HT1080 (cell line): ENCODE measurements around a stretch of chr12.

RAMPAGE:
- cytosol, long total RNA, result no peak
- long total RNA, result no peak
- nucleus, long total RNA, result no peak
These were observed 132.7 kb upstream of the DNM1L start for GRCh38 chr12:32546324-32546908.

DNA sequence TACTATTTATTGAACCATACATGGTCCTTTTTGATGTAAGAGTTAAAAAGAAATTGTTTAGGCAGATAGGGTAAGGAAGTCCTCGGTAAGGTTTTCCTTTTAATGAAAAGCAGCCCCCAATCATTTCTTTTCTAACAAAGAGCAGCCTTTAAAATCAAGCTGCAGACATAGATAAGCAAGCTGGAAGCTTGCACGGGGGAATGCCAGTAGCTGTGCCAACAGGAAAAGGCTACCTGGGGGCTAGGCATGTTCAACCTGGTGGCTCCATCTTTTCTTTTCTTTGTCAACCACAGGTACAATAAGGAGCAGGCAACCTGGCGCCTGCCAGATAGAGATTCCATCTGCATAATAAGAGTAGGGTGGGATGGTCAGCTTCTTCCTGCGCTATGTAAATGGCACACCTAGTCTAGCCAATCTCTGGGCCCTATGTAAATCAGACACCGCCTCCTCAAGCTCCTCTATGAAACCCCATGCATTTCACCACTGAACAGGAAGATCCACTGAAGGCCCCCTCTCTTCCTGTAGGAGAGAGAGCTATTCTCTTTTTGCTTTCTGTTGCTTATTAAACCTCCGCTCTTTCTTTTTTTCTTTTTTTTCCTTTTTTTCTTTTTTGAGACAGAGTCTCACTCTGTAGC lies 87.4 kb upstream of the PKP2 start:
RAMPAGE:
- cytosol, long total RNA, result no peak
- long total RNA, result no peak
- nucleus, long total RNA, result no peak

RAMPAGE:
- cytosol, long total RNA, result no peak
- long total RNA, result no peak
- nucleus, long total RNA, result no peak
These were observed 104.0 kb downstream of the ALG10 start for GRCh38 chr12:34126174-34126735.

DNA sequence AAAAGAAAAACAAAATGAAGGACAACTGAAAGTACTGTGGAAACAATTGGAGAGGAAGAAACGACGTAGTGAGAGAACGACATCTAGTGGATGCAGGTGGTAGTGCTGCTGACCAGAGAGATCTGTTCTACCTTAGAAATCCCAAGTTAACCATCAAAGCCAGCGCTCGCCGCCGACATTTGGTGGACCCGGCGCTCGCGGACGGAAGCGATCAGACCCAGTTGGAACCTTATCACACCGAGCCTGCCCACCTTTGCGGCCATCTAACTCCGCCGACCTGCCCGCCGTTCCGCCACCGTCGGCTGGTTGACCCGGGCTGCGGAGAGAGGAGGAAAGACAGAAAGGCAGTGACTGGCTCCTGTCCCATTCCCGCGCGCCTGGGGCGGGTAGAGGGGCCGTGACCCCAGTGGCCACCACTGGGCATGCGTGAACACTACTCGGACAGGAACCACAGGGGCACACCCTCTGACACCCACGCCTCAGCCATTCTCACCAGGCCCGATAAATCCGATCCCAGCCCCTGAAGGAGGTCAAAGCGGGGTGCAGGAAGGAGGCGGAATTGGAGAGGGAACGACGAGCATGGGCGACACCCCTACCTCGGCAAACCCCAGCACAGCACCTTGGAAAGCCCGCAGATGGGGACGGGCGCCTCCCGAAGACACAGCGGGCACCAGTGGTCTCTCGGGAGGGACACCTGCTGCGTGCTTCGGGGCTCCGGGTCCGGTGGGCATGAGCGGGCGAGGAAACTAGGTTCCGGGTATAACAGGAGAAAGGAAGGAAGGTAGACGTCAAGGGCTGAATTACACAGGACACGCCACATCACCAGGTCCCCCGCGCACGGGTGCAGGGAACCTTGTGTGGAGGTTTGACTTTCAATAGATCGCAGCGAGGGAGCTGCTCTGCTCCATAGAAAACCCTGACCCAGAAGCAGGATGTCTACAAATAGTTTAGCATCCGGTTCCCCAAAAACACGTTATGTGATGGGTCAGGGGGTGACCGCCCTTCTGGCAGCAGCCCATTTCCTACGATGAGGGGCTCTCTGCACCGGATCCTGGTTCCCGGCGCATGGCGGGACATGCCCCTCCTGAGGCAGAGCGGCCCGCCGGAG lies 196.6 kb downstream of the ALG10 start:
RAMPAGE:
- cytosol, long total RNA, result no peak
- long total RNA, result no peak
- nucleus, long total RNA, result no peak

DNA sequence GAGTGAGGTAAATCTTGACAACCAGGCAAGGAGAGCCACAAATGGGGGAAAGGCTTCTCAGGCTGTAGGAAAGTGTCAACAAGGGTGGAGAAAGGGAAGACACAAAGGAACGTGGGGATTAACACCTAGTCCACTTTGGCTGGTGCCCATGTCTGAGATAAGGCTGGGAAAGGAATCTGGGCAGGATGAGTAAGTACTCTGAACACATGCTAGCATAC lies 13.4 kb downstream of the CPNE8 start:
RAMPAGE:
- cytosol, long total RNA, result no peak
- long total RNA, result no peak
- nucleus, long total RNA, result no peak

GRCh38 chr12:39443765-39443927 lies 726 bp upstream of the KIF21A start:
RAMPAGE:
- cytosol, long total RNA, result no peak
- long total RNA, result no peak
- nucleus, long total RNA, result no peak

DNA sequence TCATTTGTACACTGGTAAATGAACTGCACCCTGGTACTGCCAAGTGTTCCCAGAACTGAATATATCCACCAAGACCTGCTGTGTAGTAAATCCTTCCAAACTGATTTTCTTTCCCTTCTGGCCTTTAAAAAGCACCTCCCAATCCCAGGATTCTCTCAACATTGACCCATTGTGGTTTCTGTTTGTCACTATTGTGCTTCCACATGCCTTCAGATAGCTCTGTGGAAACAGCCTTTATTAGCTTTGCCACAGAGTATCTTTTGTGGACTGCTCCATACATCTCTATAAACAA lies 954 bp upstream of the KIF21A start:
RAMPAGE:
- cytosol, long total RNA, result no peak
- long total RNA, result no peak
- nucleus, long total RNA, result no peak

DNA sequence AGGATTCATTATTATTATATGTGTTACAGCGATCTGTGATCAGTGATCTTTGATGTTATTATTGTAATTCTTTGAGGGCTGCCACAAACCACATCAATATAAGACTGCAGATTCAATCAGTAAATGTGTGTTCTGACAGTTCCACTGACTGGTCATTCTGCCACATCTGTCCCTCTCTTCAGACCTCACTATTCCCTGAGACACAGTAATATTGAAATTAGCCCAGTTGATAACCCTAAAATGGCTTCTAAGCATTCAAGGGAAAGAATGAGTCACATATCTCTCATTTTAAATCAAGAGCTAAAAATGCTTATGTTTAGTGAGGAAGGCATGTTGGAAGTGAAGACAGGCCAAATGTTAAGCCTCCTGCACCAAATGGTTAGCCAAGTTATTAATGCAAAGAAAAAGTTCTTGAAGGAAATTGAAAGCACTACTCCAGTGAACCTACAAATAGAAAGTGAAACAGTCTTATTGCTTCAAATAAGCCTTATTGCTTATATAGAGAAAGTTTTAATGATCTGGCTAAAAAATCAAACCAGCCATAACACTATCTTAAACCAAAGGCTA lies 24.5 kb upstream of the KIF21A start:
RAMPAGE:
- cytosol, long total RNA, result no peak
- long total RNA, result no peak
- nucleus, long total RNA, result no peak

DNA sequence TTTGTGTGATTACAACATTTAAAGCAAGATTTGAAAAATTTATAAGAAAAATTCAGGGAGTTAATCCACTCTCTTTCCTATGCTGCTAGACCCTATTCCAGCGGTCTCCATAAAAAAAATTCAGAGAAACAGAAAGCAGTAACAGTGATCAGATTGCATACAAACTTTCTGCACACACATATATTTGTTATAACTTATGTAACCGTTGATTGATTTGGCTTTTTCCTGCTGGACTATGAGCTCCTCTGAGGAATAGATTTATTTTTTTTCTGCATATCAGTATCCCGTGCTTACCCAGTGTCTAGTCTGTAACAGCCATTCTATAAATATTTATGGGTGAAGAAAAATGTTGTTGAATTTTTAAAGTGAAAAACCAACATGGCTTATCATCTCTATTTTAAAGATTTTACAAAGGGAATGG lies 68.2 kb downstream of the LRRK2 start:
RAMPAGE:
- cytosol, long total RNA, result no peak
- long total RNA, result no peak
- nucleus, long total RNA, result no peak

RAMPAGE:
- cytosol, long total RNA, result no peak
- long total RNA, result no peak
- nucleus, long total RNA, result no peak
These were observed 217.6 kb upstream of the CNTN1 start for GRCh38 chr12:40474649-40475091.

DNA sequence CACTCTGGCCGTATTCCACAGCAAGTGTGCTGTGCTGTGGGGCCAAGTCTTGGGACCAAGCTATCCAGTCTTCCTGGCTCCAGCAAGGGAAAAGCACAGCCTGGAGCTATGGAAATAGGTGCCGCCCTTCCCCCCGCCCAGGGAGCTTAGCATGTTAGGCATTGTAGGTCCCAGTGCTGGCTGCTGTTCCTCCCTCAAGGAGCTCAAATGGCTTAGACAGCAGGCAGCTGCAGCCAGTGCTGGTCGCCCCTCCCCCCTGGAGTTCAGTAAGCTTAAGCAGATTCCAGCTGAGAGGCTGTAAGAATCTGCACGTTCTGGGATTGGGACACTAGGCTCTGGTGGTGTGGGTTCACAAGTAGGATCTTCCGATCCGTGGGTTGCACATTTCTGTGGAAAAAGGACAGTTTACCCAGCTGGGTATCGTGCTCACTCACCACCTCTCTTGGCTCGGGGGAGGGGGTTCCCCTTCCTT lies 127.2 kb downstream of the CNTN1 start:
RAMPAGE:
- cytosol, long total RNA, result no peak
- long total RNA, result no peak
- nucleus, long total RNA, result no peak

RAMPAGE:
- cytosol, long total RNA, result no peak
- long total RNA, result no peak
- nucleus, long total RNA, result no peak
These were observed 135.5 kb downstream of the CNTN1 start for GRCh38 chr12:40827722-40828121.

DNA sequence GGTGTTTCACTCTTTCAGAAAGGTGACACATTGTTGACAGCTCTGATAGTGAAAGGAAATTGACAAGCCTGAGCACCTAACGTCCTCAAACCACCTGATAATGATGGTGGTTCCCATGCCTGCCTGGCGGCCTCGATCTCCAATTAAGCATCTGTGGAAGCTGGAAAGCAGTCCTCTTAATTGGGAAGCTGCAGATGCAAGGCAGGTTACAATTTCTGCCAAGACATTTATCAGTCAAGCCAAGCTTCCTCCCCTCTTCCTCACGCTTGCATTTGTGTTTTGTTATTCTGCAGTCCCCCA lies 288.5 kb downstream of the PDZRN4 start:
RAMPAGE:
- cytosol, long total RNA, result no peak
- long total RNA, result no peak
- nucleus, long total RNA, result no peak

DNA sequence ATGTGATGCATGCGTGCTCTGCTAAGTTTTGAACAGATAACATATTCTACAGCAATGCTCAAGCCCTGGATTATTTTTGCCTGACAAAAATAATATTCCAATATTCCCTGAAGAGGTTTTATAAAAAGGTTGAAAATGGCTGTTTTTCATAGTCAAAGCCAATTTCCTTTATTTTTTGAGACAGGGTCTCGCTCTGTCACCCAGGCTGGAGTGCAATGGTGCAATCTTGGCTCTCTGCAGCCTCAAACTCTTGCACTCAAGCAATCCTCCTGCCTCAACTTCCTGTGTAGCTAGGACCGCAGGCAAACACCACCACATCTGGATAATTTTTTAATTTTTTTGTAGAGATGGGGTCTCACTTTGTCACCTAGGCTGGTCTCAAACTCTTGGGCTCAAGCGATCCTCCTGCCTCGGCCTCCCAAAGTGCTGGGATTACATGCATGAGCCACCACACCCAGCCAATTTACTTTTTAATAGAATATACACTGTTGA lies 62.3 kb downstream of the GXYLT1 start:
RAMPAGE:
- cytosol, long total RNA, result no peak
- long total RNA, result no peak
- nucleus, long total RNA, result no peak

RAMPAGE:
- cytosol, long total RNA, result no peak
- long total RNA, result no peak
- nucleus, long total RNA, result no peak
These were observed 60.2 kb downstream of the GXYLT1 start for GRCh38 chr12:42084282-42084986.

DNA sequence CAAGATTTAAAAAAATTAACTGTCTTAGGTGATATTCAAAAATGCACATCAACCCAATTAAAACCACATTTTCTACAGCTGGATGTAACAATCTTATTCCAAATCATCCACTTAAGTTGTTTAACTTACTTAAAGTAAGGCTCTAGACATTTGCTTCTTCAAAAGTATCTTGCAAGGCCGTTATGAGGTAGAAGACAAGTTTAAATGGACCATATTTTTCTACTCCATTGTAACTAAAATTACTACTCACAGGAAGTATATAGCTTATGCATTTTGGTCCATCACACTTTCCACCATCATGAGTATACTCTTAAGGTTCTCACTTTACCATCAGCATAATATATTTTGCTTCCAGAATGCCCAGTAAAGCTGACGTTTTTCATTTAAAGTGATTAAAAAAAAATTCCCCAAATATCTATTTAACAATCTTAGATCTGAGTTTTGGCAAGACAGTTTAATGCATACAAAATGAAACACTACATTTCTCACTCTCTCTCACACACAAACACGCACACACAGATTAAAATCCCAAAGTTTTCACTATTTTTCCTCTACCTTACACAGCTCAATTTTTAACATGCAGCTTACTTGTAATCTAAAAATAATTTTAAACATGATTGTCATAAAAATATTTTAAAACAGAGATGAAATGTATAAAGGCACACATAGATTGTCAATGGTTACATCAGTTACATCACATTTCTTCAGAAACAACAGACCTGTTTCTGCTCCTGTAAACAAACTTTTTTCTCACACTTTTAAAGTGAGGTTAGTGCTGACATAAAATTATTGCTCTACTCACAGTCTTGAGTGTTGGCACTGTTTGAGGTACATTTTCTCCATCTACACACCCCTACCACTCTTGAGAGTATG lies 57.8 kb downstream of the GXYLT1 start:
RAMPAGE:
- cytosol, long total RNA, result no peak
- long total RNA, result no peak
- nucleus, long total RNA, result no peak

DNA sequence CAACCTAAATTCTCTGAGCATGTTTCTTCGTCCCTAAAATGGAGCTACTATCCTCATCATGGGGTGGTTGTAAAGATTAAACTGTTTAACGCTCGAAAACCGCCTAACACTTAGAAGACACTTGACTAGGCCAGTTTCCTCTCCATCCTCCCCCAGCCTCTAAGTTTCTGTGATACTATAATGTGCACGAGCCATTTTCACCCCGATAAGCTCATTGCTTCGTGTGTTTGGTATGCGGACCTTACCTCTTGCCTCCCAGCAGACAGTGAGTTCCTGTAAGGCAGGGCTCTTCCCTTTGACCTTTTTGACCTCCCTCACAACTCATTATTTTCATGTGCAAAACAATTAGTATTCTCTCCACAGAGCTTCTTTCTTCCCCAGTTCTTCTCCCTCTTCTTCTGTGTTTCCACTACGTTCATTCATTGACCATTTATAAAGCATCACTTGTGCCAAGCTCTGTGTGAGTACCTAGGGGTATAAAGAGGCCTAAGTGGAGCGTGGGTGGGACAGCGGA lies 560 bp upstream of the GXYLT1 start:
RAMPAGE:
- cytosol, long total RNA, result no peak
- long total RNA, result no peak
- nucleus, long total RNA, result no peak

DNA sequence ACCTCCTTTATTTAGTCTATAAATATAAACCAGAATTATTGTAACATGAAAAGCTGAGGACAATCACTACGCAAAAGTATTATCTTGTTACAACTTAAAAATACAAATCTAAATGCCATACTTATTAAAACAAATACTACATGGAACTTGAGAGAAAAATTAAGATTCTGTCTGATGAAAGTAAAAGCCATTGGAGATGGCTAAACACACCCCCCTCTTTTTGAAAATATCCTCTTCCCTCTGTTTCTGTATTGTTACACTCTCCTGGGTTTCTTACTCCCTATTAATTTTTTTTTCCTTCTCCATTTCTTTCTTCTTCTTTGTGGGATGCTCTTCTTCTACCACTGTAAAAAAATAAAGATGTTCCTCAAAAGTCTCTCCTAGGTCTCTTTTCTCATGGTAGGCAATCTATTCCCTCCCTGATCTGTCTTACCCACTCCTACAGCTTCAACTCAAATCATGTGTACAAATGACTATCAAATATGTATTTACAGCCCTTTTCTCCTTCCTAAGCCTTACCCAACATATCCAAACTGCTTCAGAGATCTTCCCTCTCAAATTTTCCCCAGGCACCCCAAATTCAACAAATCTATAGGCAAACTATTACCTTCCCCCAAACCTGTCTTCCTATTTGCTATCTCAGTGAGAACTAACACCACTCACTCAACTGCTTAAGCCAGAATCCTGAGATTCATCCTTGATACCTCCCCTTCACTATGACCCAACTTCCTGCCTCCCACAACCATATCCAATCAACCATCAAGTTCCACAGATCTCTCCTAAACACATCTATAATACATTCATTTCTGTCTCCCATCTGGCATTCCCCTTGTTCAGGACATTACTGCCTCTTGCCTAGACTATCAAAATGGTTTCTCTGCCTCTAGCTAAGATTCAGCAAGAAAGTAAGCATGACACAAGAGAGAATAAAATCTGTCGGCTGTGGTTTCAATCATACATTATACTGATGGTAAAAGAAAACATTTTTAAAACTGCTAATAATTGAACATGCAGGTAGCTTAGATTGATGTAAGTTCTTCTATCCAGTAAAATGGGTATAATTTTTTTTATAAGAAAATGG lies 21.5 kb downstream of the YAF2 start:
RAMPAGE:
- cytosol, long total RNA, result no peak
- long total RNA, result no peak
- nucleus, long total RNA, result no peak

GRCh38 chr12:42387935-42388508 lies 62.1 kb downstream of the PPHLN1 start:
RAMPAGE:
- cytosol, long total RNA, result no peak
- long total RNA, result no peak
- nucleus, long total RNA, result no peak

RAMPAGE:
- cytosol, long total RNA, result no peak
- long total RNA, result no peak
- nucleus, long total RNA, result no peak
These were observed 777 bp downstream of the PRICKLE1 start for GRCh38 chr12:42588470-42589468.